T47D (cell line): ENCODE measurements around a stretch of chr12.

GRCh38 chr12:21831895-21832169 is 57.3 kb upstream of the KCNJ8 start:
- RRBS, result no CpG with 5 or more reads among the region's 1 CpG

DNA sequence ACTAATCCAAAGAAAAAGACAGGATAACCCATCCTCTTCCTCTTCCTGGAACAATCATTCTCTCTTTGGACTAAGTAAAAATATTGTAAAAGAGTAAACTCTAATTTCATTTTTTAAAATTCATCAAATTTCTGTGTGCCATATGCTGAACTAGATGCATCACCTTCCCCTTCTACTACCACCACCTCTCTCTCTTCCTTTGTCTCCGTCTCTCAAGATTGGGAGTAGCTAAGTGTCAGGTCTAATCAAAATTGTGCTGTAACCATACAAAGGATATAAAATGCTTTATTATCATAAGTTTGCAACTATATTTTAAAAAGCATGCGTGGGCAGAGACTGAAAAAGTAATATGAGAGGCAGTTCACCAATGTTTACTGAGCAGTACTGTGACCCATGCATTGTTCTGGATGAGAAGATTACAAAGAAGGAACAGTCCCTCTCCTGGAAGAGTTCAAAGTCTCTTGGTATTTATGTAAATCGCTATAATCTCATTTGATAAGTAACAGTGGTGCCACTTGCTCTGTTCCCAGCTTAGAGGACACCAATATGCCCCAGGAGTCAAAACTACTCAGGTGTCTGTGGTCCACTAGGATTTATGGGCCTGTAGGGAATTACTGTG is 2.2 kb upstream of the CMAS start:
- RRBS, result no CpG with 5 or more reads among the region's 3 CpGs

DNA sequence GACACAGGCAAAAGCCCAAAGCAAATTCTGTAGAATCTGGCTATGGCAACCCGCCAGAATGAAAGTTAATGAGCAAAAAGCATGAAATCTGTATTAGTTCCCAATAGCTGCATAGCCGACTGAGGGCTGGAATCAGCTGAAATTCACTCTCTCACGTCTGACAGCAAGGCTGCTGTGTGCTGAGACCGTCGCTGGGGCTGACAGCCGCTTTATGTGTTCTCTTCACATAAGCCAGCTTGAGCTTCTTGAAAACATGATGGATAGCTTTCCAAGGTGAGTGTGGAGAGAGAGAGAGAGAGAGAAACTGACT is 74.6 kb upstream of the ST8SIA1 start:
- RRBS, result no CpG with 5 or more reads among the region's 6 CpGs

DNA sequence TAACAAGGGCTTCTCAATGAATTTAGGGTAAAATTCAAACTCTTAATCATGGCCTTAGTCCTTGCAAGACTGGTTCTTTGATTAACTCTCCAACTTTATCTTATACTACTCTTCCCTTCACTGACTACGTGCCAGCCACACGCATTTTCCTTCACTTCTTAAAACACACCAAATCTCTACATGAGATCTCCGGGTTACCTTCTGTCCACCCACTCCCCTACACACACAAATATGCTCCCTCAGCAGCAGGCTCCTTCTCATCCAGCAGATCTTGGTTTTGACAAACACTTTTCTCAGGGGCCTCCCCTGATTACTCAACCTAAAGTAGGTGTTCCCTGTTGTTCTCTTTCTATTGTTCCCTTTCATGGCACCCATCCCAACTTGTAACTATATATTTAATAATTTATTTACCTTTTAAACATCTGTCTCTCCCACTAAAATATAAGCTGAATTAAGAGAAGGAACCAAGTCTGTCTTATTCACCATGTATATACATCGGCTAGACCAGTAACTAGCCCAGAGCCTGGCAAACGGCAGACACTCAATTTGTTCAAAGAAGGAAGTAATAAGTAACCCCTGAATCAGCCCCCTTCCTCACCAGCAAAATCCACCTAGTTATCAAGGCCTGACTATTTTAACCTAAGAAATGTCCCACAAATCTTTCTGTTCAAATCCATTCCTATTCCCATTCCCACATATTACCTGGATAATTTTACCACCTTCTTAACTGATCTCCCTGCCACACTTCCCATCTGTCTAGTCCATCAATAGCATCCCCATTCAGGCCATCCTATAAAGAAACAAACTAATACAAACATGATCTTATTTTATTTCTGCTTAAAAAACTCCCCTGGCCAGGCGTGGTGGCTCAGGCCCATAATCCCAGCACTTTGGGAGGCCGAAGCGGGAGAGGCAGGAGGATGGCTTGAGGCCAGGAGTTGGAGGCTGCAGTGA is 2.7 kb downstream of the C2CD5 start:
- RRBS, result no CpG with 5 or more reads among the region's 8 CpGs

- RRBS, result no CpG with 5 or more reads among the region's 8 CpGs
Measured at GRCh38 chr12:22652762-22653842, 28.1 kb downstream of the ETNK1 start.

DNA sequence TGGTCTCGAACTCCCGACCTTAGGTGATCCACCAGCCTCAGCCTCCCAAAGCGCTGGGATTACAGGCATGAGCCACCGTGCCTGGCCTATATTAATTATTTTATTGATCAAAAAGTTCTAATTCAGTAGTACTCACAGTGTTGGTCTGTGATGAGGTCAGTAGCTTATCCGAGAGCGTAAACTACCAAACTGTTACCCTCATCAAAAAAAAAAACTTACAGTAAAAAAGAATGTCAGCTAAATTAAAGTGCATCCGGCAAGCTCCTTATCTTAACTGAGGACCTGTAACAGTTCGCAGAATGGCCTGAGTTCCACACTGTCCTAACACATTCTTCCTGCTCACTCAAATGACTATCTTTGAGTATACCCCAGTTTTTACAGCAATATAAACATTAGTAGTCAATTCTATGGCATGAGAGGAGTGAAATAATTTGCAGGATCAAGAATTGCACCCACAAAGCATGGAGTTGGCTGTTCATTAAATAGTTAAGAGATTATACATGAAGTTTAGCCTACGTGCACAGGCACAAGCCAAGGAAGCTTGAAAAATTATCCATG is 228.1 kb downstream of the SOX5 start:
- RRBS, result no CpG with 5 or more reads among the region's 9 CpGs

DNA sequence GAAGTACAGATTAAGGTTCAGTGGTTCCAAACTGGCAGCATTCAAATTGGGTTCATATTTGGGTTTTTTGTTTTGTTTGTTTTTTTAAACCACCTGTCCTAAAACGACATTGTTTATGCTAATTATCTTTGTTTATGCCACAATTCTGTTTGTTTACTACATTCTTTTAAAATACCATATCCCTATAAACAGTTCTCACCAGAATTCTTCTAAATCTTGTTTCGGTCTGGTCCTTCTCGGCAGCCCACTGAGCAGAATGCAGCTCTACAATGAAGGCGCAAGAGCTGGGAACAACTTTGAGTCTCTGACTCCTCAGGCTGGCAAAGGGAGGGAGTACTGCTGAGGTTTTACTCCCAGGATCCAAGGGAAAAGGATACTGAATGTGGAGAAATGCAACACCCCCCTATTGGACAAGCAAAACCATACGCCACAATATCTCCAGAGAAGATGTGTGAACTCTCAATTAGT is 5.5 kb downstream of the SOX5 start:
- RRBS, result no CpG with 5 or more reads among the region's 5 CpGs

DNA sequence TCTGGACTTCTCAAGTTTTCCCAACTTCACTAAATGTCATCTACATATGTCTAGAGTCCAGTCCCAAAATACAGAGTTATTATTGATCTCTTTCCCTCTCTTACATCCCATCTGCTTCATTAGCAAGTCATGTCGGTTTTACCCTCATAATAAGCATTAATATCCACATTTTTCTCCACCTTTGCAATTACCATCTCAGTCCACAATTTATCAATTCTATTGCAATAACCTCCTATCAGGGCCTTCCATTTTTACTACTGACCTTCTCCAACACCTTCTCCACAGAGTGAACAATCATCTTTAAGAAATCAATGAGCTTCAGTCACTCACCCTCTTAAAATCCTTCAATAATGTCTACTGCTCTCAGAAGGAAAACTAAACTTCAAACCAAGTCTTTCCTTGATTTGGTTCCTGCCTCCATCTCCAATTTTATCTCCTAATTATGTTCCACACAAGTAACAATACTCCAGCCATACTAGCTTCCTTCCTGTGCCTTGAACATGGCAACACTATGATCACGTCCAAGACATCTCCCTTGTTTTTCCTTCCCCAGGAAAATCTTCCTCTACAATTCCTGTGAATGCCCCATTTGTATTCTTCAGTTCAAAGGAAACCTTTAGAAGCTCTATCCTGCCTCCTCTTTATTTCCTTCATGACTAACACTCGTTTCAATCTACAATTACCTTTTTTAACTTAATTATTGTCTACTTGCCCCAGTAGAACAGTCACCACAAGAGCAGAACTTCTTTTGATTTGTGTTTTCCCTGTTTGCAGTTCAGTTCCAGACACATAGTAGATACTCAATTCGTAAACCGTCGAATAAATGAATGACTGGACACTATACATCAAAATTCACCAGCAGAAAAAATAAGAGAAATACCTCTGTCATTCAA is 151.6 kb upstream of the SOX5 start:
- RRBS, result no CpG with 5 or more reads among the region's 6 CpGs

DNA sequence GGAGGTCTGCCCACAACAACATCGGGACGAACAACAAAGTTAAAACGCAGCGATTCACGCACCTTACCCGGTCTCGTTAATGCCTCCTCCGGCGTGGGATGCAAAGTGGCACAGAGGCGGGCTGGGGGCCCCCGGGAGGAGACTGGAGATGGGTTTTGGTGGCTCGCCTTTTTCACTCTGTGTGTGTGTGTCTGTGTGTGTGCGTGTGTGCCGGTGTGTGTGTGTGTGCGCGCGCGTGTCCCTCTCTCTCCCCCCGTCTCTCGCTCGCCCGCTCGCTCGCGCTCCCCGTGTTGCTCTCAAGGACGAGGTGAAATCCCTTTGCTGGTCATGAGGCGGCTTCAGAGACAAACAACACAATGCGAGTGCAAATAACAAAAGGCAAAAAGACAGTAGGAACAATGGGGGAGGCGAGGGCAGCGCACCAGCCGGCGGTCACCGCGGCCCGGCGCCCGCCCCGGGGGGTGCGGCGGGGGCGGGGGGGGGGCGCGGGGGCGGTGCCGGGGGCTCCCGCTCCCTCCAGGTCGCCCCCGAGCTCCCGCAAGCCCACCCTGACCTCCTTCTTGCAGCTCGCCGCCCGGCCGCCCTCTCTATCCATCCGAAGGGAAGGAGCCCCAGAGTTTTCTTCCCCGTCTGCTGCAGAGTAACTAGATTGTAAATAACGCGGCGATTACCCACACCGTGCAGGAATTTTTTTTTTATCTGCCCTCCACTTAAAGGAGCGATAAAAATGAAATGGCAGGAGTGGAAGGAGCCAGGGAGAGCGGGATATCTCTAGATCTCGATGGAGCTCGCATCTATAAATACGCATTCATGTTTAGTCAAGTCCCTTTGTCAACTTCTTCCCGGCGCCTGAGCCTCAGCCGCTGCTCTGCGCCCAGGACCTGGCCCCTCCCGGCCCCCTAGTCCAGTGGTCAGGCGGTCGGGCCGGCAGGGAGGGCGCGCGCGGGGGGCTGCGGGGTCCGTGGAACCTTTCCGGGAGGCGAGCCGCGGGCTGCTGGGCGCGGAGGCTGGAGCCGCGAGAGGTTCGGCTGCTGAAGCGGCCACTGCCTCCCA is 386.3 kb downstream of the BCAT1 start:
- RRBS, result 2% methylated on average over 34 of the region's 89 CpGs

GRCh38 chr12:24584004-24584431 is 364.9 kb downstream of the BCAT1 start:
- RRBS, result 40% methylated on average over 1 of the region's 15 CpGs

GRCh38 chr12:24933079-24933608 is 15.8 kb downstream of the BCAT1 start:
- RRBS, result no CpG with 5 or more reads among the region's 6 CpGs

- RRBS, result no CpG with 5 or more reads among the region's 2 CpGs
Measured at GRCh38 chr12:25208008-25209242, 13.4 kb downstream of the ETFRF1 start.

DNA sequence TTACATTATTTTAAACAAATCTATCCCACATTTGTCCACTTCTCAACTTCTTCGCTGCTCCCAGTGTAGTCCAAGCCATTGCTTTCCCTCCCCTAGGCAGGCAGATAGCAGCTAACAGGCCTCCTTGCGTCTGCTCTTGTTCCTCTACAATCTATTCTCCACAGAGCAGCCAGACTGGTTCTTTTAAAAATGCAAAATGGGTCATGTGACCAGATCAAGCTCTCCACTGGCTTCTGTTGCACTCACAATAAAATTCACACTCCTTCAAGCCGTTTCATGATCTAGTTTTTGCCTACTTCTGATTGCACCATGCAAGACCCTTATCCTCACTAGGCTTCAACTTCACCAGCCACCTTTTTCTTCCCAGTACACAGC is 6.0 kb upstream of the KRAS start:
- RRBS, result no CpG with 5 or more reads among the region's 3 CpGs

- RRBS, result no CpG with 5 or more reads among the region's 8 CpGs
Measured at GRCh38 chr12:25859908-25860485, 98.5 kb upstream of the RASSF8 start.

DNA sequence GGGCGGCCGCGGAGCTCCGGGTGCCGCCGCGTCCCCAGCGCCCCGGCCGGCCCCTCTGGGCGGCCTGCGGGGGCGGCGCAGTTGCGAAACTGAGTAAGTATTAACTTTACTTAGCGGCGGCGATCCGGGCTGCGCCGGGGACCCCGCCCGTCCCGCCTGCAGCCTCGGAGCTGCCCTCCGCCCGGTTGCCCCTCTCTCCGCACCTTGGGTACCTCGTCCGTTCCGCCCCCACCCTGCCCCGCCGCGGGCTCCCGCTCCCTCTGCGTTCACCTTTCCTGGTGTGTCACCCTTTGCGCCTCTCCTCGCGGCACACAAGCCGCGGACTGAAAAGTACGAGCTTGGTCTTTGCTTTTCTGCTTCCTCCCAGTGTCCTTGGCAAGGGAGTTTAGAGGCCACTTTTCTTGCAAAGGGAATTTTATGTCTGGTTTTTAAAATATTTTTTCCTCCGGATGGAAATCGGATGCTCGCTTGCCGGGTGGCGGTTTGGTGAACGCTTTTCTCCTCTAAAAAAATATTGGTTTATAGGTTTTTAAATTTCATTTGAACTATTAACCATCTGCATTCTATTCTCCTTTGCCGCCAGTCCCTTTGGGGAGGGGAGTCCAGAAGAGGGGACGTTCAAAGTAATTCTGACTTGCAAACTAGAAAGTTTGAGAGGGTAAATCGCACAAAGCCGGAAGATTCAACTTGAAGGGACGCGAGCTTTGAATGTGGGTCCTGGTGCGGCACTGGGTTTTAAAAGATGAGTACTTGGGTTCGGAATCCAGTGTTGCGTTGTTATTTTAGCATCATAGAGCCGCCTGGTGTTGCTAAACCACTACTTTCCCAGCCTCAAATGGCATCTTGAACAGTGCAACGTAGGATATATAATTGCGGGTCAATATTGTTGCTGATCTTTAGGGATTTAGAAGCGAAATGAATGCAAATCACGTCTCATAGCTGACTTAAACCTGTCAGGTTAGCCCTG is 857 bp downstream of the RASSF8 start:
- RRBS, result 2% methylated on average over 15 of the region's 62 CpGs

DNA sequence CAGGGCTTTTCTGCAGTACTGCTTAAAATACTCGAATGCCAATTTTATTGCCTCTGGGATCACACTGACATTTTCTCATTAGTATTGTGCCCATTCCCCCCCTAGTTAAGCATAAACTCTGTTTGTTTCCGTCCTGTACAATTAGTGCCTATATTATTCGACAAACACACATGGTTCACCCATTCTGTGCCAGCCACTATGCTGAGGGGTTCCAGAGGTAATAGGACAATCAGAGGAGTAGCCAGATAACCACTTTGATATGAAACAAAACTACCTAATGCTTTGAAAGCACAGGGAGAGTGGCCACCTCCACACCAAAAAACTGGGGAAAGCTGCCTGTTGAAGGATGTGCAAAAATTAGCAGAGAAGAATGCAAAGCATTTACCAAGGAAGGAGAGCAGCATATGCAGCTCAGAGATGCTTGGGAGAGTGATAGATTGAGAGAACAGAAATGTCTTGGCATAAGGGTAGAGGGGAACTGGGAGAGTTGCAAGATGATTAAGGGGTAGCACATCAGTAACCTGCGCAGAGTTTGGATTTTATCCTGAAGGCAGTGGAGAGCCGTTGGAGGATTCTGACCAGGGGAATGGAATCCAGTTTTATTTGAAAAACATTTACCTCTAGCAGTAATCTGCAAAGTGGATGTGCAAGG is 81.8 kb downstream of the BHLHE41 start:
- RRBS, result no CpG with 5 or more reads among the region's 5 CpGs

GRCh38 chr12:26064347-26065518 is 60.1 kb downstream of the BHLHE41 start:
- RRBS, result no CpG with 5 or more reads among the region's 15 CpGs

DNA sequence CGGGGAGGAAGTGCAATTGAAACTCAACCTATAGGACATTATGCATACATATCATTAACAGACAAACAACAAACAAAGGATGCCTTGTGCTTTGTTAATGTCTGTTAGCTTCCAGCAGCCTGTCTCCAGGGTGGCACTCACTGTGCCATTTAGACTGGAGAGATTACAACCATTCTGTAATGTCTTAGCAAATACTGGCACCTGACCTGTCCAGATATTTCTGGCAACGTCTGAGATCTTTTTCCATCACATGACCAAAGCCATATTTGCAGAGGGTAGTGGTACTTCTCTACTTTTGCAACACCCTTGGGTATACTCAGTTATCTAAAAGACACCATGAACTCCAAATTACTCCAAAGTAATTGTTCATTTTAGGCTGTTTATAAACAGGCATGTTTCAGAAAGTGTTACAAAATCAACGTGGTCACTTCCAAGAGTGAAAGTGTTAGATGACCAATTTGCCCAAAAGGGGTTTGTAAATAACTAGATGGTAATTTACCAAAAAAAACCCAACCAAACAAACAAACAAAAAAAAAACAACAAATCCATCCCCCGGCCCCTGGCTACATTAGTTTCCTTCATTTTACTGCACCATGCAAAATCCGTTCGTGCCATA is 11.5 kb downstream of the BHLHE41 start:
- RRBS, result no CpG with 5 or more reads among the region's 6 CpGs

GRCh38 chr12:26117167-26117852 is 7.5 kb downstream of the BHLHE41 start:
- RRBS, result no CpG with 5 or more reads among the region's 4 CpGs

DNA sequence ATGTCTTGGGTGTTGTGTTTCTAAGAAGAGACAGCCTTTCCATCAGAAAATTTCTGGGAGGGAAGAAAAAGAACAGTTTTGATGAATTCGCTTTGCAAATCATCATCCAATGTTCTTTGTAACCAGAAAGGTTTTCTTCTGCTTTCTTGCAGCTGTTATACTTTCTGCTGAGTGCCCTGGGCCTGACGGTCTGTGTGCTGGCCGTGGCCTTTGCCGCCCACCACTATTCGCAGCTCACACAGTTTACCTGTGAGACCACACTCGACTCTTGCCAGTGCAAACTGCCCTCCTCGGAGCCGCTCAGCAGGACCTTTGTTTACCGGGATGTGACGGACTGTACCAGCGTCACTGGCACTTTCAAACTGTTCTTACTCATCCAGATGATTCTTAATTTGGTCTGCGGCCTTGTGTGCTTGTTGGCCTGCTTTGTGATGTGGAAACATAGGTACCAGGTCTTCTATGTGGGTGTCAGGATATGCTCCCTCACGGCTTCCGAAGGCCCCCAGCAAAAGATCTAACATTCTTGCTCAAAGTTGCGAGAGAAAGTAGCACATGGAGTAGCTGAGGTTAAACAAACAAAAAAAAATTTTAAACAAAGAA is 35.3 kb downstream of the SSPN start:
- RRBS, result no CpG with 5 or more reads among the region's 15 CpGs